Gastrocnemius medialis (tissue), 3 donors: ENCODE measurements around the genes DNAAF10 and FBXO48.

GRCh38 chr2:65277073-65277809 lies 49.6 kb downstream of the ACTR2 start:
- PRO-cap: no peak
- RAMPAGE, long total RNA, 3 experiments: no peak in any of the 3 experiments

GRCh38 chr2:65395419-65396079 lies 36.9 kb downstream of the SPRED2 start:
- PRO-cap: no peak
- RAMPAGE, long total RNA, 3 experiments: no peak in any of the 3 experiments

DNA sequence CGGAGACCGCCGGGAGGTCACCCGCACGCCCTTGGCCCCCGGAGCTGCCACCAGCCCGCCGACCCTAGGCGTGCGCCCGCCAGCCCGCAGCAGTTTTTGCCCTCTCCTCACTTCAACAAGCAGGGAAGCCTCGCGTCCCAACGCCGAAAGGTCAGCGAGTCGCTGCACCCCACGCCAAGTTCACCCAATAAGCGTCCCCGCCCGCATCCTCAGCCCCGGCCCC lies 798 bp downstream of the SPRED2 start:
- PRO-cap: no peak
- RAMPAGE, long total RNA, 3 experiments: no peak in any of the 3 experiments

DNA sequence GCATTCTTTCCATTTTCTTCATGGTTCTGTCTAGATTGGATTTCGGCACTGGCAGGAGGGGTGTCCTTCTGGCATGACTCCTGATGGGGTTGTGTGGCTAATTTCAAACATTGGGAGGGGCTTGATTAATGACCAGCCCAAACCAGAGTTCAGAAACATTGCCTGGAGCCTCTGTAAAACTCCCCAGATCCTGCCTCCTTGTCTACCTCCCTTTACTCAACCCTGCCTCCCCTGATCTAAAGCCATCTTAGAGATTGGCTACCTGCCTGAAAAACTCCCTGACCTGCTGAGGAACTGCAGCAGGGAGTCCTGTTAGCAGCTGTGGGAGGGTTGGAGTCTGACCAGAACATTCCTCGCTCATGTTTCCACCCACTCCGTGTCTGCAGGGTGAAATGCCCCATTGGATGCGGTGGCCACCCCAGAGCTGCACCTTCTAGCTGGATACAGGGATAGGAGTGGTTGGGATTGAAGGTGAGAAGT lies 207.0 kb upstream of the SPRED2 start:
- PRO-cap: no peak
- RAMPAGE, long total RNA, 3 experiments: no peak in any of the 3 experiments

DNA sequence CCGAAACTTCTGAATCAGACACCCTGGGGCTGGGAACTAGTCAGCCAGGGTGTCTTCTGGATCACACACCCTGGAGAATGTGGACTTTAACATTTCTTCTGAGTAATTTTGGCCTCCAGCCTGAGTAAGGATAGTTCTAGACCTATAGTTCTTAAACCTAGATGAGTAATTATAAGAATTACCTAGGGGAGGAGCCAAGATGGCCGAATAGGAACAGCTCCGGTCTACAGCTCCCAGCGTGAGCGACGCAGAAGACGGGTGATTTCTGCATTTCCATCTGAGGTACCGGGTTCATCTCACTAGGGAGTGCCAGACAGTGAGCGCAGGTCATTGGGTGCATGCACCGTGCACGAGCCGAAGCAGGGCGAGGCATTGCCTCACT lies 44.0 kb upstream of the MEIS1 start:
- PRO-cap: no peak
- RAMPAGE, long total RNA, 3 experiments: no peak in any of the 3 experiments

- PRO-cap: no peak
- RAMPAGE, long total RNA, 3 experiments: no peak in any of the 3 experiments
These were observed 46.3 kb downstream of the MEIS1 start for GRCh38 chr2:66480938-66481828.

DNA sequence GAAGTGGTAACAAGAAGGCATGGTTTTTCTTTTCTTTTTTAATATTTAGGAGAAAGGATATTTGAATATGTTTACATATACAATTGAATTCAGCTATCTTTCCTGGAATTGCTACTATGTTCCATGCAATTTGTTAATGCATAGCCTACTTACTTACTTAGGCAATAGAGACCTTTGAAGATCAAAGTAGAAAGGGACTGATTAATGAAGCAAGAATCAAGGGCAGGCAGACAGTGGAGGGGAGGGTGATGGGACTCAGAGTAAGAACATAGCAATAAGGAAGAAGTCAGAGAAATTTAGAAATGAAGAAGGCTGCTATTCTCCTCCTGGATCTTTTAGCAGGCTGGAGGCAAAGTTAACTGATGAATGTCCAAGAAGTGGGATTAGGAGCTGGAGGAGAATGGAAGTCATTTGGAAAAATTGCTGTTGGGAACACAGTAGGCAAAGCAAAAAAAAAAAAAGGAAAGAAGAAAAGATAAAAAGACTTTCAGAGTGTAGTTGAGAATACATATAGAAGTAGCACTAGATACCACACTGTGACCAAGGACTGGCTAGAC lies 94.9 kb downstream of the MEIS1 start:
- PRO-cap: no peak
- RAMPAGE, long total RNA, 3 experiments: no peak in any of the 3 experiments

GRCh38 chr2:66553592-66553812 lies 118.6 kb downstream of the MEIS1 start:
- PRO-cap: no peak
- RAMPAGE, long total RNA, 3 experiments: no peak in any of the 3 experiments

DNA sequence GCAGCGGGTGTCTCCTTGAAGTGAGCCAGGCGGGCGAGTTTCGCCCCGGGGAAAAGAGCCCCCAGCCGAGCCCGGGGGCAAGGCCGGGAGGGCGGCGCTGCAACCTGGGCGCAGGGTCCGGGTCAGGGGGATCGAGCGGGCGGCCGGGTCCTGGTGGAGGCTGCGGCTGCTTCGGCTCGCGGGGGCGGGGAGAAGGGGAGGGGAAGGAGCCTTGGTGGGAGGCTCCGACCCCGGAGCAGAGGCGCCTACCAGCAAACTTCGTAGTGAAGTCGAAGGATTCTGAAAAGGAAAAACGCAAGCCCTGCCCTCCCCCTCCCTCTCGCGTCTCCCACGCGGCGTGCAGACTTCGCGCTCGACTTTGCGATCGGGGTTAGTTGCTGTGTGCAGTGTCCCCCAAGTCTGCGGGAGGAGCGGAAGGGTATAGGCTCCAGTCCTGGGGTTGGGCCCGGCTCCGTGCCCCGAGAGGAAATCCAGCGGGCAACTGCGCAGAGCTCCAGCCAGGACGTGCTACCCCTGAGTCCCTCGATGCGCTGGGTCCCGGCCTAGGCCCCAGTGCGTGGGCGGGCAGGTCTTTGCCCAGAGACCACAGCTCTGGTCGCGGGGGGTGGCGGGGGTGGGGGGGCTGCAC lies 140.9 kb downstream of the MEIS1 start:
- PRO-cap: no peak
- RAMPAGE, long total RNA, 3 experiments: no peak in any of the 3 experiments

- PRO-cap: no peak
- RAMPAGE, long total RNA, 3 experiments: no peak in any of the 3 experiments
These were observed 370.2 kb downstream of the MEIS1 start for GRCh38 chr2:66805133-66805512.

DNA sequence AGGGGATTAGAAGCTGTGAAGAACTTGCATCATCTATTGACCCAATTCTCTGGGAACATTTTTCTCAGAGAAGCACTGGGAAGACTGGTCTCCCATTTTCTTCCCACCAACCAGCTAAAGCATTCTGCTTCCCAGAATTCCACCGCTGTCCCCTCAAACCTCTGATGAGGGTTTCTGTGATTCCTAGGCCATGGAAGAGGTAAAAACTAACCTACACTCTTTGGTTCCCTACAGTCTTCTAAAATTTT lies 7.5 kb downstream of the DNAAF10 start:
- PRO-cap: no peak
- RAMPAGE, long total RNA, 3 experiments: no peak in any of the 3 experiments

GRCh38 chr2:68156827-68157667 lies at the start of gene DNAAF10:
TSS of gene DNAAF10 (minus strand) at chr2:68157527.
- PRO-cap: bidirectional peak, plus-strand start at chr2:68157922, minus-strand start at chr2:68157524
- RAMPAGE, long total RNA, 3 experiments: start-site peak on the minus strand in 2 of 3 experiments, at chr2:68157441-68157560 at its widest, 41 to 93 reads per replicate

DNA sequence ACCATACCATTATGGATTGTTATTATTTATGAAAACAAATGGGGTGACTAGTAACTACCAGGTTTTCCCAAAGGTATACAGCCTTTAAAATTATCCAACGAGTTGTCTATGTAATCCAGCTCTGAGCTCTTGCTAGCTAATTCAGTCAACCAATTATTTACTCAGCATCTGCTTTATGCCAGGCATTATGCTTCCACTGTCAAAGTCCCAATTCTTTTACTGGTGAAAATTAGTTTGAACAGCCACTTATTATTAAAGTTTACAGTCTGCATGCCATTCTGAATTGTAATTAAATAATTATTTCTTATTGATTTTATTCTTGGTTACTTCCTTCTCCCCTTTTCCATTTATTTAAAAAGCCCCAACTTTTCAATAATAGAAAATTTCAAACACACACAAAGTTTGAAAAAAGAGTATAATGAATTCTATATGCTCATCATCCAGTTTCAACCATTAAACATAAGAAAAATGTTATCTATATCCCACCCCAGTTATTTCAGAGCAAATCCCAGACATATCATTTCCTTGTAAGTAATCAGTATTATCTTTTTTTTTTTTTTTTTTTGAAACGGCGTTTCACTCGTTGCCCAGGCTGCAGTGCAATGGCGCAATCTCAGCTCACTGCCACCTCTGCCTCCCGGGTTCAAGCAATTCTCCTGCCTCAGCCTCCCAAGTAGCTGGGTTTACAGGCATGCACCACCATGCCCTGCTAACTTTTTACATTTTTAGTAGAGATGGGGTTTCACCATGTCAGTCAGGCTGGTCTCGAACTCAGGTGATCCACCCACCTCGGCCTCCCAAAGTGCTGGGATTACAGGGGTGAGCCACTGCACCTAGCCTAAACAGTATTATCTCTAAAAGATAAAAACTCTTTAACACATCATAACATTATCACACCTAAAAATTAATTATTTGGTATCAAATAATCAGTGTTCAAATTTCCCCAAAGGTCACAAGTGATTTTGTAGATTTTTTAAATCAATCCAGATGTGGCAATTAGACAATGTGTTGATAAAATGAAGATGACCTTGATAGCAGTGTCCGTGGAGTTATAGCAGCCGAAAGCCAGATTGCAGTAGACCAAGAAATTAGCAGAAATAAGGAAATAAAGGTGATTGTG lies 47.3 kb downstream of the PPP3R1 start:
- PRO-cap: no peak
- RAMPAGE, long total RNA, 3 experiments: no peak in any of the 3 experiments

DNA sequence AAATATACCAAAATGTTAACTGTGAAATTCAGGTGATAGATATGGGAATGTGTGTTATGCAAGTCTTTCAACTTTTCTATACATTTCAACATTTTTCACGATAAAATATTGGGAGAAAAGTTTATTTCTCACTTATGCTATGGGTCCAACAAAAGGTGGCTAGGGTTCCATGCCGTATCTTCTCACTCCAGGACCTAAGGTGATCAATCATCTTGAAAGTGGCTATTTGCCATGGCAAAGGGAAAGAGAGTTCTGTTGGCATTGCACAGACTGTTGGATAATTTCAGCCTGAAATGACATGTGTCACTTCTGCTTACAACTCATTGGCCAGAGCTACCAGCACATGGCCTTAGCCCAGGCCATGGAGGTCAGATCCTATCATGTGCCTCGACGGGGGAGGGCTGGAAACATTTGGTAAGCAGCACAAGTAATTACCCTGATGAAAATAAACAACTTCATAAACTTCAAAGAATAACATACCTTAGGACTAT lies 32.3 kb downstream of the CNRIP1 start:
- PRO-cap: no peak
- RAMPAGE, long total RNA, 3 experiments: no peak in any of the 3 experiments

GRCh38 chr2:68290777-68291244 lies 28.9 kb downstream of the CNRIP1 start:
- PRO-cap: no peak
- RAMPAGE, long total RNA, 3 experiments: no peak in any of the 3 experiments

- PRO-cap: no peak
- RAMPAGE, long total RNA, 3 experiments: no peak in any of the 3 experiments
These were observed 19.7 kb downstream of the PLEK start for GRCh38 chr2:68384899-68385123.

DNA sequence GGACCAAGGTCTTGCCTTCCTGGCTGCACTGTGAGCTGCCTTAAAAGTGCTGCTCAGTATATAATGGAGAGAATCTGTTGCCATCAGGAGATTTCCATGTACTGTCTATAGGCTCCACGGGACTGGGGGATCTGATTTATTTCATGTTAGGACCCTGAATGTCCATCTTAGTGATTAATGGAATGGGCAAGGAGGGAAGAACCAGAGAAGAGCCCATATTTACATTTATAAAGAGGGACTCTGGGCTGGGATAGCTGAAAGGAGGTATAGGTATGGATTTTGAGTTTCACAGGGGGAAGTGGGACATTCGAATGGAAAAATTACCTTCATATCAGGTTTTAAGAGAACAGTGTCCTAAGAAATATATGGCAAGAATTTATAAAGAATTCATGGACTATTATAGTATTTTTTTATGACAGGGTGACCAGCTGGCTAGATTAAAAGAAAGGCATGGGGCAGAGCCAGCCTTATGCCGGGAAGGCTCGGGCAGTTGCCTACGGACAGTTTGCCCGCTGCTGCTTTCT lies 24.3 kb downstream of the PLEK start:
- PRO-cap: no peak
- RAMPAGE, long total RNA, 3 experiments: no peak in any of the 3 experiments

GRCh38 chr2:68432636-68433008 lies 34.5 kb downstream of the FBXO48 start:
- PRO-cap: no peak
- RAMPAGE, long total RNA, 3 experiments: no peak in any of the 3 experiments

GRCh38 chr2:68466312-68467466 lies at the start of gene FBXO48:
TSS of gene FBXO48 (minus strand) at chr2:68467294.
- PRO-cap: bidirectional peak, plus-strand start at chr2:68467104, minus-strand start at chr2:68467025; bidirectional peak, plus-strand start at chr2:68467562, minus-strand start at chr2:68467316
- RAMPAGE, long total RNA, 3 experiments: start-site peak on the minus strand in 2 of 3 experiments, at chr2:68467286-68467301 at its widest, 26 to 63 reads per replicate

DNA sequence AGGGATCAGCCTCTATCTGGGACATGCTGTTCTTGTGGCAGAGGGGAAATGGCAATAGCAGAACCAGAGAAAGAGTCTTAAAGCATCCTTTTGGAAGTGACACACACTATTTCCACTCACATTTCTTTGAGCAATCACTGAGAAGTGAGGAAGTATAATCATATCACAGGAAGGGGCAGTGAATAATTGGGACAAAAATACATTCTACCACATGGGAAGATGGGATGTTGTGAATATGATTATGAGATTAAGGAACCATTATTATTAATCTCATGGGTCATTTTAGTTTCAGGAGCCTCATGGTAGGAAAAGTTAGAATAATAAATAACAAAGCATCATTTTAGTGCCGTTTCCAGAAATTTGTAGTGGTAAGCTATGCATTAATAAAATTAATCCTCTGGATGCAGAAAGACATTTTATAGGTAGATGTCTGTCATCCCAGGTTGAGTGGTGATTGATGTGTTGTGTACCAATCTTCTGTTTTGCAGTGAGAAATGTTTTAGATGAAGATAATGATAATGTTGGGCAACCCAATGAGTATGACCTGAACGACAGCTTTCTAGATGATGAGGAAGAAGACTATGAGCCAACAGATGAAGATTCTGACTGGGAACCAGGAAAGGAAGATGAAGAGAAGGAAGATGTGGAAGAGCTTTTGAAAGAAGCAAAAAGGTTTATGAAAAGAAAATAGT lies 65.9 kb upstream of the PROKR1 start:
- PRO-cap: no peak
- RAMPAGE, long total RNA, 3 experiments: no peak in any of the 3 experiments